Neutrophil (primary cell): ENCODE data around the genes PCSK4, PLK5 and ADAT3.

- PRO-cap = no peak
Observed at GRCh38 chr19:1425024-1425840, 13.0 kb upstream of the RPS15 start.

- PRO-cap = no peak
Observed at GRCh38 chr19:1432257-1432928, 5.8 kb upstream of the RPS15 start.

DNA sequence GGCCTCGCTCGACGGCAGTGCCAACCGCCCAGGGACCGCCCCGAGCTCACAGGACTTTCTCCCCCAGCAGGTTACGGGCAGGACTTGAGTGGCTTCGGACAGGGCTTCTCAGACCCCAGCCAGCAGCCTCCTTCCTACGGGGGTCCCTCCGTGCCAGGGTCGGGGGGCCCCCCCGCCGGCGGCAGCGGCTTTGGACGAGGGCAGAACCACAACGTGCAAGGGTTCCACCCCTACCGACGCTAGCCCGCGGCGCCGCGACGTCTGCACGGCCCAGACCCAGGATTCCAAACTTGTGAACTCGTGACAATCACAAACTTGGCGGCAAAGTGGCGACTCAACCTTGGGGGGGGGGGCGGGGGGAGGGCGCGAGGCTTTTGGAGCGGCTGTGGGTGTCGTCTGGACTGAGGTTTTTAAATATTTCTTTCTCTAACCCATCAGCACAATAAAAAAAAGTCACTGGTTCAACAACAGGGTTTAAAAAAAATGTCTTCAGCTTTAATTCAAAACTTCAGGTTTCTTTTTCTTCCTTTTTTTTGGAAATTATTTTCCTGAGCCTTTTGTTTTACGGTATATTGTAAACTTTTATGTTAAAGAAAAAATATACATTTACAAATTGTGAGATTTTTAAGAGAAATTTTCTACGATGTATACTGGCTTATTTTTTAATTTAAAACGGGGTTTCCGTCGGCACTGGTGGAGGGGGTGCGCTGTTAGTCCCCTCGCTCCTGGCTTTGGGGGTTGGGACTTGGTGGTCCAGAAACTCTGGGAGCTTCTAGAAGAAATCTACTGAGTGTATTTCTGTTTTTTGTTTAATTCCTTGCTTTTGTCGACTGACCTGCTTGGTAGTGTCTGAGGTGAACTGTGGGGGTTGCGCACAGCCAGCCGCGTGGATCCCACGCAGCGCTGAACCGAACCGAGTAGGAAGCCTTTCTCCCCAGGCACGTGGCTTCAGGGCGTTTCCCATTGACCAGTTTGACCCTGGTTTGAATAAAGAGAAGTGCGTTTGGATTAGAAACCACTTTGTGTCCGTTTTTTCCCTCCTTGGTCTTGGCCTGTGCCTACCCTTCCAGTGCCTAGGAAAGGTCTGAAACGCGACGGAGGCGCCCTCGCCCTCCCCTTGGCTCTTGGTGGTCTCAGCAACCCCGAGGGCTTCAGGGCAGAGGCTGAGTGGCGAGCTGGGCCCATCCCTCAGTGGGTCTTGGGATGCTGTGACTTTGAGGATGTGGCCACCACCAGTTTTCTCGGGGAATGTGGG is 3.1 kb upstream of the RPS15 start:
- PRO-cap = no peak

DNA sequence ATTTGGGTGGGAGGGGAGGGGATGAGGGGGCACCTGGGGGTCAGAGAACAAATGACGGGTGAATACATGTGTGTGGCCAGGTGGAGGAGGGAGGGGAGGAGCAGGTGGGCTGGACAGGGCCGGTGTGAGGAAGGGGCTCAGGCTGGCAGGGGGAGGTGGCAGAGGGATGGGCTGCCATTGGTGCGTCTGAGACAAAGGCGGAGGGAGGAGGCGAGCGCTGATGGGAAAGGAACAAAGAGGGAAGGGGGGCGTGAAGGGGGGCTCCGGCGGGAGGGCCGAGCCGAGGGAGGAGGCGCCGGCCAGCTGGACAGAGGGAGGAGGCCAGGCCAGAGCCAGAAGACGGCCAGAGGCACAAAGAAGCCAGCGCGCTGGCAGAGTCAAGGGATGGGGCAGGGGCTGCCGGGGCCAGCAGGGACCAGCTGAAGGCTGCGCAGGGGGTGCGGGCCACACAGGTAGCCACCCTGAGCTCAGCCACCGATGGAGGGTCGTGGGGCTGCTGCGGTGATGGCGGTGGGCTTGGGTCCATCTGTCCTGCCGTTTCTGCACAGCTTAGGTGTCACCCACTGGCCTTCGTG is 2.0 kb downstream of the APC2 start:
- PRO-cap = no peak

DNA sequence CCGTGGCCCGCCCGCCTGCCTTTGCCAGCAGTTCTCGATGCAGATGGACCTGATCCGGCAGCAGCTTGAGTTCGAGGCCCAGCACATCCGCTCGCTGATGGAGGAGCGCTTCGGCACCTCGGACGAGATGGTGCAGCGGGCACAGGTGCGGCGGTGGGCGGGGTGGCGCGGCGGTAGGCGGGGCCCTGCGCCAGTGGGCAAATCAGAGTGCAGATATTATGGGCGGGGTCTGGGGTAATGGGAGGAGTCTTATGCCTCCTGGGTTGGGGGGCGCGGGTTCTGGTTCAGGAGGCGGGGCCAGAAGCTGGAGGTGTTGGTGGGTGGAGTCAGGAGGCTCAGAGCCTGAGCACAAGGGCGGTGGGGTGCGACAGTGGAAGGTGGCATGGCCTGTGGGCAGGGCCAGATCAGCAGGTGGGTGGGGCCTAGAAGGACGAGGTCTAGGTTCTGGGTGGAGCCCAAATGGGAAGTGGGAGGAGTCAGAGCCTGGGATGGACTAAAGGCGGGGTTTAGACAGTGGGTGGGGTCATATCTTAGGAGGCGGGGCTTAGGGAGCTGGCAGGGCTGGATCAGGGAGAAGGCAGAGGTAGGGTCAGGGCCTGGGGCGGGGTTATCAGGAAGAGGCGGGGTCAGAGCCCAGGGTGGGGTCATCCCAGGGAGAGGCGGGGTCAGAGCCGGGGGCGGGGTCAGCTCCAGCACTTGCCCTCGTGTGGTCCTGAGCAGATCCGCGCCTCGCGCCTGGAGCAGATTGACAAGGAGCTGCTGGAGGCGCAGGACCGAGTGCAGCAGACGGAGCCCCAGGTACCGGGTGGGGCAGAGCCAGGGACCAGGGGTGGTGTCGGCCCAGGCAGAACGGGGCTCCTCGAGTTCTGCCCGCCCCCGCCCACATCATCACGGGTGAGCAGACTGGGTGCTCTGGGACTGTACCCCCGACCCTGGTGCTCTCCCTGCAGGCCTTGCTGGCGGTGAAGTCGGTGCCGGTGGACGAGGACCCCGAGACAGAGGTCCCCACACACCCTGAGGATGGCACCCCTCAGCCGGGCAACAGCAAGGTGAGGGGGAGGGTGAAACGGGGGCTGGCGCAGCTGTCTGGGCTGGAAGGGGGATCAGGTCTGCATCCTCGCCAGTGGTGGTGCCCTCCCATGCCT is 5.8 kb downstream of the APC2 start:
- PRO-cap = no peak

DNA sequence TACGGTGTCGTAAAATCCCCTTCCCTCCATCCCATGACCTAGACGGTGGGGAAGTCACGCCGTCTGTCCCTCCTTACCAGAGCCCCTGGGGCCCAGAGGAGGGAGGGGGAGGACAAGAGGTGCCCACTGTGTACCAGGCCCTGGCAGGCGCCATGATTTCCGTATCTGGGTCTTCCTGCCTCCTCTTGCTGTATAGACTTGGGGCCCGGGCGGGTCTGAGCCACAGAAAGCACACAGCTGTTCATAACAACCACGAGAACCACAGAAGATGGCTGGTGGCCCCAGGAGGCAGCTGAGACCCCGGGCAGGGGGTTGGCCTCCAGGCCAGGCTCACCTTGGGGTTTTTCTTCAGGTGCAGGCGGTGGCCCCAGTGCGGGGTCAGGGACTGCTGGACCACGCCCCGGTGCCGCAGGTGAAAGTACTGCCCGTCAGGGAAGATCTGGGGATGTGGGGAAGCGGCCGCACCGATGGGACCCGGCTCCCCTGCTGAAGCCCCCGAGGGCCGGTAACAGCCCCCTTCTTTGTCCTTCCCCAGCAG is 622 bp downstream of the PCSK4 start:
- PRO-cap = no peak

- PRO-cap = no peak
Observed at GRCh38 chr19:1489997-1490887, at the start of gene PCSK4. Gene PCSK4 (minus strand): TSS chr19:1490350.

DNA sequence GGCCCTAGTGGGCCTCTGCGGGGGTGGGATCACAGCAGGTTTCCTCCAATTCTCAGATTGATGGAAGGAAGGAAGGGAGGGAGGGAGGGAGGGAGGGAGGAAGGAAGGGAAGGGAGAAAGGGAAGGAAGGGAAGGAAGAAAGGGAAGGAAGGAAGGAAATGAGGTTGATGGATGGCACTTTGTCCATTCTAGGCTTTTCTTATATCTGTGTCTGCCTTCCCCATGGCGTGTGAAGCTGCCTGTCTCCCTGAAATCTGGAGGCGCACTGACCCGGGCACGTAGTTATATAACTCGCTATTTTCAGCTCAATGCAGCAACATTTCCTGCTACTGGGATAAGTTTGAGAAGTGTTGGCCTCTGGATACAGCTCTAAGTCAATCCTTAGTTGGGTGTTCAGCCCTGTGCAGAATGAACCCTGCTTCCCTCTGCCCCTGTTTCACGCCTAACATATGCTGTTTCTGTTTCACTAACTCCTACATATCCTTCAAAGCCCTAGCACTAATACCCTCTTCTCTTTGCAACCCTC is 3.2 kb downstream of the ADAMTSL5 start:
- PRO-cap = no peak

GRCh38 chr19:1523595-1524184 is at the start of gene PLK5:
Gene PLK5 (plus strand): TSS chr19:1524077.
- PRO-cap = no peak

- PRO-cap = no peak
Observed at GRCh38 chr19:1566866-1567397, 1.2 kb downstream of the MEX3D start.

DNA sequence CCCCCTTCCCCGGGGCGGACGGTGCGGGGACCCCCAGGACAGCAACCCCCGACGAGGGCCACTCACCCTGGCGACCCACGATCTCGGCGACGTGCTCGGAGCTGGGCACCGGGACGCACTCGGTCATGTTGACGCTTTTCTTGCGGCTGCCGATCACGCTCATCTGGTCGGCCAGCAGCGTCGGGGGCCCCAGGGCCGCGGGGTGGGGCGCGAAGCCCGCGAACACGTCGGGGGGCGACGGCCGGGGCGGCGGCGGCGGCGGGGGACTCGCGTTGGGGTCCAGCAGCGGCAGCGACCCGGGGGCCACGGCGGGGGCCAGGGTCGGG is 764 bp downstream of the MEX3D start:
- PRO-cap = no peak

GRCh38 chr19:1748984-1750015 is 4.0 kb upstream of the ONECUT3 start:
- PRO-cap = no peak

DNA sequence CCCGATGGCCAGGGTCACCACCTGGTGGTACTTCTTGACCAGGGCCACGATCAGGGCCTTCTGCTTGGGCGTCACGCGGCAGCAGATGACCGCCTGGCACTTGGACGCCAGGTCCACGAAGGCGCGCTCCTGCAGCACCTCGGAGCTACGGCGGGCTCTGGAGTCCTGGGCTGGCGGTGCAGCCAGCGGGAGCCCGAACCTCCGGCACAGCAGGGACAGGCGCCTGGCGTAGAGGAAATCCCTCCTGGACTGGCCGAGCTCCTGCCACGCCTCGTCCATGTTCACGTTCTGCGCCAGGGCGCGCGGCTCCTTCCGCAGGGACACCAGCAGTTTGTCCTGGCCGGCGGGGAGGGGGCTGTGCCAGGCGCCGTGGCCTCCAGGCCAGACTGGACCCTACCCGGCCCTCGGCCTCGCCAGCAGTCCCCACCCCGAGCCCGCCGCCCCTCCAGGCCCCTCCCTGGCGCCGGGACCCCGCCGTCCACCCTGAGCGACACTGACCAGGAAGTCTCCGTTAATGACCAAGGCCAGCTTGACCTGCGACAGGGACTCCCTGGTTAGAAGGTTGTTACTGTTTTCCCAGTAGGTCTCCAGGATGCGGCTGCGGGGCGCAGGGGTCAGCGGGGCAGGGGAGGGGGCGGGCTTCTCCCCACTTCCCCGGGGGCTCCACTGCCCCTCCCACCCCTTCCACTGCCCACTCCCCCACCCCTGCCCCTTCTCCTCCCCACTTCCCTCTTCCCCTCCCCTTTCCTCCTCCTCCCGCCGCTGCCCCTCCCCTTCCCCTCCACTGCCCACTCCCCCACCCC is 22.5 kb downstream of the ATP8B3 start:
- PRO-cap = no peak

- PRO-cap = no peak
Observed at GRCh38 chr19:1816152-1816810, 4.2 kb upstream of the ATP8B3 start.

DNA sequence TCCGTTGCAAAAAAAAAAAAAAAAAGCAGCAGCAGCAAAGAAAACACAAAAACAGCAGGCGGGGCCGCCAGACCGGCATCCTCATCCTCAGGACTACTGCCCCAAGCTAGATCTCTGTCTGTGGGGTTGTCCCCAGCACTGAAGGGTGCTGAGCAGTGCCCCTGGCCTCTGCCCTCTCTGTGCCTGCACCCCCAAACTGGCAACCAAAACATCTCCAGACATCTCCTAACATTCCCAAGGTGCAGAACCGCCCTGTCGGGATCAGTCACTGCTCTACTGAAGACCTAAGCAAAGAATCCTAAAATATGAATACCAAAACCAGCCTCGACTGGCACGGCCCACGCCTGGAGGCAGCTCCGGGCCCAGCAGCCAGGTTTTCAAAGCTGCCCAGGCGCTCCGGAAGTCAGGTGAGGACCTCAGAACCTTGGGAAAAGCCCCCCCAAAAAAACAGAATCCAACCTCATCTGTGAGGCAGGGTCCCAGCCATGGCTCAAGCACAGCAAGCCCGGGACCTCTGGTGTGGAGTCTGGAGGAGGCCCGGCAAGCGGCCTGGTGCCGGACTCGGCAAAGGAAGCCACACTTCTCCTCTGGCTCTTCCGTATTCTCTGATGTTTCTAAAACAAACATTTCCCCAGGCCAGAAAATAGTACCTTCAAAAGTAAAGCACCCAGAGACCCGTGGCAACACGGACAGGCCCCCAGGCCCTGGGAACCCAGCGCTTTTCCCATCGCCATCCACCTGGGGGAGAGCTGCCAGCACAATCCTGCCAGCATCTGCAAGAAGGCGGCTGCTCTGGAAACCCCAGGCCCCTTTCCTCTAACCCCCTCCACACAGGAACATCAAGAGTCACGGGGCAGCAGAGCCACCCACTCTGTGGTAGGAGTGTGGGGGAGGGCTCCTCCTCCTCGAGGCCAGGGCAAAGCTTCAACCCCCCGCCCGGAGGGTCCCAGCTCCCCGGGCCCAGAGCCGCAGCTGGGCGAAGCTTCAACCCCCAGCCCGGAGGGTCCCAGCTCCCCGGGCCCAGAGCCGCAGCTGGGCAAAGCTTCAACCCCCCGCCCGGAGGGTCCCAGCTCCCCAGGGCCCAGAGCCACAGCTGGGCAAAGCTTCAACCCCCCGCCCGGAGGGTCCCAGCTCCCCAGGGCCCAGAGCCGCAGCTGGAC is 5.7 kb downstream of the REXO1 start:
- PRO-cap = no peak

GRCh38 chr19:1873445-1874432 is 10.4 kb upstream of the KLF16 start:
- PRO-cap = no peak

GRCh38 chr19:1877098-1877814 is 8.0 kb downstream of the ABHD17A start:
- PRO-cap = no peak

GRCh38 chr19:1883052-1883688 is 2.1 kb downstream of the ABHD17A start:
- PRO-cap = no peak

- PRO-cap = no peak
Observed at GRCh38 chr19:1904349-1905016, 716 bp upstream of the ADAT3 start.

DNA sequence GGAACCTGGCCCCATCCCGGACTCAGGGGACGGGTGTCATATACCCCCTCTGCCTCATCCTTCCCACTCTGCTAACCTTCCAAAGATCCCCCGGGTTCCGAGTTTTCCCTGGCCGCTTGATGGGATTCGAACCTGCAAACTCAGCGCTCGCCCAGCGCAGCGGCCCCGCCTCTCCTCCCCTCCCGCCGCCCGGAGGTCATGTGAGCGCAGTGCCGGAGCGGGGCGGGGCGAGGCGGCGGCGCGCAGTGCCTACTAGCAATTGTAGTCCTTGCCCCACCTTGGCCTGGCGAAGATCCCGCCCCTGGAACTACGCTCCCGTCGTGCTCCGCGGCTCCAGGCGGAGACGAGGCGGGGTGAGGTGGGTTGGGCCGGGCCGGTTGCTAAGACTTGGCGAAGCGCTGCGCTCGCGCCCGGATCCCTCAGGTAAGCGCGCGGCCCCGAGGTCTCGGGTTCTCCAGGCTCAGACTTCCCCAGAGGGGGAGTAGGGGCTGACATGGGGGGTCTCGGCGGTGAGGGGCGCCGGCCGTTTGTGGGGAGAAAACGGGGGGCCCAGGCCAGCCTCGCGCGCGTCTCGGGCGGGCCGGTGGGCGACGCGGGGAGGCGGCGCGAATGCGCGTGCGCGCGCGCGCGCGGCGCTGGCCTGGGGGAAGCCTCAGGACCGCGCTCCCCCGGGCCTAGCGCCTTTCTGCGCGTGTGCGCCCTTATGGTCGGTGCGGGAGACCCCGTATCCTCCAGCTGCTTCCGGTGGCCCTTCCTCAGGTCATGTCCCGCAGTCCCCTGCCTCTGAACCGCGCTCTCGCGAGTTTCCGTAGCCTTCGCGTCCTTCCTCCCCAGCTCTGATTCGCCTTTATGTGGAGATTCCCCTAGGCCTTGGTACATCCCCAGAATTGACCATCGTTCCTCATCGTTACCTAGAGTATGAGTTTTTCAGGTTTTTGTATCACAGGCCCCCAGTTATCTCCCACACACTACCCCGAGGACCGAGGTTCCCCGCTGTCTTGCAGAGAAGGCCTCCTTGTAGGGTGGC is at the start of gene ADAT3:
TSS of gene ADAT3 (plus strand) at position 383 of the 1,027 bp plus-strand sequence.
- PRO-cap = no peak